Skin of body (tissue), 2 donors: ENCODE measurements around a stretch of chr16.

DNA sequence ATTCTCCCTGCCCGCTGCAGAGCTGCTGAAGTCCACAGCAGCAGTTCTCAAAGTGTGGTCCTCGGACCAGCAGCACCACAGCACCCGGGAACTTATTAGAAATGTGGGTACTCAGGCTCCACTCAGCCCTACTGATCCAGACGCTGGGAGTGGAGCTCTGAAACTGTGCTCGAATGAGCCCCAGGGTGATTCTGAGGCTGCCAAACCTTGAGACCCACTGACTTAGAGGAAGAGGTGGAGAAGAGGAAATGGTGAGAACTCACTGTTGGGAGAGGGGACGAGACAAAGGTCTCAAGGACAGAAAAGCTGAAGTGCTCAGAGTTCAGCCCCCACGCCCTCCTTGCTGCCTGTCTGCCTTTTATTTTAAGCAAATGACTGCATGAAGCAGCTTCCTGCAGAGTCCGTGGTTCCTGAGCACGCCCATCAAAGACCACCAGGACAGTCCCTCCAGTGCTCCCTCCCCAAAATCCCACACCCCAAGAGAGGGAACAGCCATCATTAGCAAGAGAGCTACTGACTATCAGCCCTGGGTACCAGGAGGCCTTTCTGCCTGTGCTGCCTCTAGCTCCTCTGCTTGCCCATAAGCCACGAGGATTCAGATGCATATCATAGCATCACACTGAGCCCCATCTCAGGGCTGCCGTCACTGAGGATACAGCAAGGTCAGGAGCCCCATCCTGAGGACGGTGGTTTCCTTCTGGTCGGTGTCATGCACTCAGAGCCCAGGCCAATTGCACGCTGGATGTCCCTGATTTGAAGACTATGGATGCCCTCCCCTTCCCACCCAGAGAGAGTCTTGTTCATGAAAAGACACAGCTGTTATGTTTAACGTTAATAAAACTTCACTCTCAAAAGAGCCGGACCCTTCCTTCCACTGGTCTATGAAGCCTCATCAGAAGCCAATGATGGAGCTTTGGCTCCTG lies 20.2 kb downstream of the COTL1 start:
- RAMPAGE, long total RNA = no peak

- RAMPAGE, long total RNA = no peak
Measured at GRCh38 chr16:84599145-84600316, 18.3 kb downstream of the COTL1 start.

DNA sequence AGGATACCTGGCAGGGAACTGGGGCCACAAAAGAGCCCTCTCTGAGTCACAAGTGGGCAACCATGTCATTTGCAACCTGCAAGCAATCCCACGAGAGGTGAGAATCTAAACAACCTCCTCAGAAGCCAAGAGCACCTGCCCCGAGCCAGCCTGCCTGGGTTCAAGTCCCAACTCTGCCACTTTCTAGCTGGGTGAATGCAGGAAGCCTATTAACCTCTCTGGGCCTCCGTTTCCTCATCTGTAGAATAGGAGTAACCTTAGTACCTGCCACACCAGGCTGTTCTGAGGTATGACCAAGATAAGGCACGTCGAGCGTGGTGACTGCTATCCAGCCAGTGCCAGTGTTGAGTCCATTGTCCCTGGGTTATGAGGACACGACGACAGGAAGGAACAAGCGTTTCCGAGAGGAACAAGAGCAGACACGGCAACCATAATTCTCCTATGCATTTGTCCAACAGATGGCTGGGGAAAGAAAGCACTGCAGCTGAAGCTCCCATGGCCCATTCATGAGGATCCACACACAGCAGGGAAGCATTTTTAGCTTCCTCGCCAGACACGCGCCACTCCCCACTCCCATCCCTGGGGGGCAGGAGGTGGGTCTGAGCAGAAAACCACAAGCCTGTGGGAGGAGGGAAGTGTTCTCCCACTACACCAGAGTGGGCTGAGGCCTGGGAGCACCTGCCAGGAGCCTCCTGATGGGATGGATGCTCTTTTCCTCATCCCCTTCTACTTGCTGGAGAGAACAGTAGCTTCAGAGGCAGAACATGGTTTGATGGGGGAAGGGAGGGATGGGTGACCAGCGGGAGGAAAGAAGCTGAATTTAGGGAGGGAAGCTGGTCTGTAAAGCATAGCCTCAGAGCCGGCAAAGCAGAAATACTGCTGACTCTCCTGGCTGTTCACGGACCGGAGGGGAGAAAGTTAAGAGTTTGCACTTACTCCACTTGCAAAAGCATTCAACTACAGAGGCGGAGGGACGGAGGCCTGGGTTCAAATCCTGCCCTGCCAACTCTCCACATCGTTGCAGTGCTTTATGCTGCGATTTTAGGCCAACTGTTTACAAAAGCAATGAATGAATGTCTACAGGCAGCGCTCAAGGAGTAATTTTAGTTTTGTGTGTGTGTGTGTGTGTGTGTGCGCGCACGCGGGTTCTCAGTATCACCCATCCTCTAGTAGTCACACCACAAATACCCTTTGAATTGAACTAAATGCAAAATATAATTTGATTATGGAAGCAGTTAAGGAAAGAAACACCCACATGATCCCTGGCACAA lies 2.7 kb downstream of the COTL1 start:
- RAMPAGE, long total RNA = no peak

- RAMPAGE, long total RNA = no peak
Measured at GRCh38 chr16:84754056-84754817, 54.4 kb downstream of the USP10 start.

GRCh38 chr16:84838530-84838729 lies 18.6 kb downstream of the CRISPLD2 start:
- RAMPAGE, long total RNA = no peak

GRCh38 chr16:84843710-84844450 lies 24.1 kb downstream of the CRISPLD2 start:
- RAMPAGE, long total RNA = no peak

GRCh38 chr16:84873730-84874302 lies 54.0 kb downstream of the CRISPLD2 start:
- RAMPAGE, long total RNA = no peak

GRCh38 chr16:84922235-84923335 lies 88.8 kb downstream of the ZDHHC7 start:
- RAMPAGE, long total RNA = no peak

DNA sequence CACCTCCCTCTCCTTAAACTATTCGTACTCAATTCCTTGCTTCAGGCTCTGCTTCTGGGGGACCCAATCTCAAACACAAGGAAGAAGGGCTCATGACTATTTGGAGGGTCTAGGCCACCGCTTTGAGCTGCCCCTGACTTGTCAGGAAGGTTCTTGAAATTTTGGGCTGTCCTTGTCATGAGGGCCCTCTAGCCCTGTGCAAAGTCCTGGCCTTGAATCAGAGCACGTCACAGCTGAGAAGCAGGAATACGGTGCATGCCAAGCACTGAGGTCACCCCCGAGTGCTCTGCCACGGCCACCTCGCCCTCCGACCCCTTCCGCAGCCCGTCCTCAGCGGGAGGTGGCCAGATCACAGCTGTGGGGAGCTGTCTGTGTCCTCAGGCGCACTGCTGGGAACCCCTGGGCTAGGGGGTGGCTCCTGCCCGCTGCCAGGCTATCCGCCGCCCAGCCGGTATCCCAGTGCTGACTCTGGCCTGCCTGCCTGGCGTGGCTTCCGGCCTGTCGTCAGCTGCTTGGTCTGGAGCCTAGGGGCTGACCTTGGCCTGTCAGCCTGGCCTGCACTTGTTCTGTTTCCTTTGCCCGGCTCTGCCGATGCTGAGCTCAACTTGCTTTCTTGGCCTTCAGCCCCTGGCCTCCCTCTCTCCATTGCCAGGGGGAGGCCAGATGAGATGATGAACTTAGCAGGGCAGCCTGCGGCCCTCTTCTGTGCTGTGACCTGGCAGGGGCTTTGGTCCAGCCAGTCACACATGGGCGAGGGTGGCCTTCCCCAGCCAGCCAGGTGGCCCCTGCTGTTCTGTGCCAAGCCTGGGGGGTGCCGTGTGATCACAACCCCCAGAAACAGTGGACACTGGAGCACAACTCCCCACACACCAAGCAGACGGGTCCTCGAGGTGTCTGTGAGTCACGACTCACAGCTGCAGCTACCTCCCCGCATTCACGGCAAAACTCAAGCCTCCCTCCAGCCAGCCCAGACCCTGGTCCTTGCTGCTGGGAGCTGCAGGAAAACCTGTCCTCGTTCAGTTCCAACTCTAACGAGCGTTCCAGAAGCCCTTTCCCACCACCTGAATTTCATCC lies 77.4 kb downstream of the ZDHHC7 start:
- RAMPAGE, long total RNA = no peak

DNA sequence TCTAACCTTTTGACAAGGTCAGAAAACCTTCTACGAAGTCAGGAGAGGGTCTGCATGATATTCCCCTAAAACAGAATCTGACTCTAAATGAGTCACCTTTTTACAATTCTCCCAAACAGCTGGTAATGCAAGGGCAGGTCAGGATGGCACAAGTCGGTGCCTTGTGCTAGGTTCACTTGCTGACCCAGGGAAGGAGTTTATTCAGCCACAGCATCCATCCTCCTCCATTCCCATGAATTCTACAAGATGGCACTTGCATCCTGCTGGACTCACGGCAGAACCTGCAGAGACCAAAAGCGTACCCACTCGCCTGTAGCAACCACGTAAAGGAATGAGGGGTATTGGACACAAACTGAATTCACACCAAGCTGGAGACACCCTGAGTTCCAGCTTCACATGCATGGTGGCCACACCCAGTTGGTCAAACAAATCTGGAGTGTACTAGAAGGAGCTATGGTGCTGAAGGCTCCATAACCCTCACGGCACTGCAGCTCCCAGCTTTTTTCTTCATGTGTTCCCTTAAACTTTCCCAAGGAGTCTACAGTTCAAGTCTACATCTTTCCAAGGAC lies 1.5 kb upstream of the KIAA0513 start:
- RAMPAGE, long total RNA = no peak

- RAMPAGE, long total RNA = no peak
Measured at GRCh38 chr16:85046841-85047766, 19.5 kb downstream of the KIAA0513 start.

GRCh38 chr16:85090496-85091257 lies 21.6 kb downstream of the CIBAR2 start:
- RAMPAGE, long total RNA = no peak

DNA sequence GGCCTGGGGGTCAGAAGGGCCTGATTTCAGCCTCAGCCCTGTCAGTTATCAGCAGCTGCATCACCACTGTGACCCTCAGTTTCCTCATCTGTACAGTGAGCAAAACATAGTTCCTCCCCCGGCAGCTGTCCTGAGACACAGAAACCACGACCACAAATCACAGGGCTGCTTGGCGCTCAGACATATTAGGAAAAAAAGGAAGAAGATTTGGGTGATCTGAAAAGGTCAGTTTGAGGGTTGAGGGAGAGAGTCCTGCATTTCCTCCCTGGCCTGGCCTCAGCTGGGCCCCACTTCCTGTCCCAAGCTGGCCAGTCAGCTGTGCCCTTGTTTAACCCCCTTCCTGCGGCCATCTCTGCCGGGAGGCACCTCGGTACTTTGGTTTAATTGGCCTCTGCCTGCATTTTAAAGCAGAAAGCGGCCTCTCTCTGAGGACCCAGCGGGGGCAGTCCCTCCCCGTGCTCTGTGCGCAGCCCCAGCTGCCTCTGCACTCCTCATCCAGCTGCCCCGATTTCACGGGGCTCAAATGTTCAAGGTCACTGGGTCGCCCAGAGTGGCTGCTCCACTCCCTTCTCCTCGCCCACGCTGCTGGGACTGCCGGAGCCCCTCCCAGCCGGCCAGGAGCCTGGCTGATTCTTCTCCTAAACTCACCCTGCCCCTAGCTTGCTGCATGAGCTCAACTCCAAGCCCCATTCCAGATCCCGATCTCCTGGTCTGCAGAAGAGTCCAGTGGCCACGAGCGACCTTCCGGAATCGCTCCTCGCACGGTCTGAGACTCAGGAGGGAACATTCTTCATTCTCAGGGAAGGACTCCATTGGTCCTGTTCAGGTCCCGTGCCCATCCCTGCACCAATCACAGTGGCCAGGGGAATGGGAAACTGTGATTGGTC lies 24.1 kb upstream of the CIBAR2 start:
- RAMPAGE, long total RNA = no peak

DNA sequence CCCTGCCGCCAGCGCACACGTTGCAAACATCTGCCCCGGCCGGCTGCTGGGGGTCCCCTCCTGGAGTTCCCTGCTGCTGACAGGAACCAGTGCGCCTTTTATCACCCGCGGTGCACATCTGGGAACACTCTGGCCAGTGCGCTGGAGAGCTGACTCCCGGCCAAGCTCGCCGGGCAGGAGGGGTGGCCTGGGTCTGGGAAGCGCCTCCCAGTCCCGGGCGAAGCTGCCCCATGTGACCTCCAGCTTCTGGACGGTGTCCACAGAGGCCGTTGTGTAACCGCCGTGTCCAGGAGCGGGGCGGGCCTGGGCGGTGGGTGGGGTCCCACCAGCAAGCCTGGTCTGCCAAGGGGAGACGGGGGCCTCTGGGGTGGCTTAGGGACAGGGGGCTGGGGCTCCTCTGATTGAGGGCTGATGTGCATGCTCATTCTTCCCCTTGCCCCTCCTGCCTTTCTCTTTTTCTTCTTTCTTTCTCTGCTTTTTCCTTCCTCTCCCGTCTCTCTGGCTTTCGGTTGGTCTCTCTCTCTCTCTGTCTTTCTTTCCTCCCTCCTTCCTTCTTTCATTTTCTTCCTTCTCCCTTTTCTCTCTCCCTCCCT lies 25.2 kb upstream of the CIBAR2 start:
- RAMPAGE, long total RNA = no peak

DNA sequence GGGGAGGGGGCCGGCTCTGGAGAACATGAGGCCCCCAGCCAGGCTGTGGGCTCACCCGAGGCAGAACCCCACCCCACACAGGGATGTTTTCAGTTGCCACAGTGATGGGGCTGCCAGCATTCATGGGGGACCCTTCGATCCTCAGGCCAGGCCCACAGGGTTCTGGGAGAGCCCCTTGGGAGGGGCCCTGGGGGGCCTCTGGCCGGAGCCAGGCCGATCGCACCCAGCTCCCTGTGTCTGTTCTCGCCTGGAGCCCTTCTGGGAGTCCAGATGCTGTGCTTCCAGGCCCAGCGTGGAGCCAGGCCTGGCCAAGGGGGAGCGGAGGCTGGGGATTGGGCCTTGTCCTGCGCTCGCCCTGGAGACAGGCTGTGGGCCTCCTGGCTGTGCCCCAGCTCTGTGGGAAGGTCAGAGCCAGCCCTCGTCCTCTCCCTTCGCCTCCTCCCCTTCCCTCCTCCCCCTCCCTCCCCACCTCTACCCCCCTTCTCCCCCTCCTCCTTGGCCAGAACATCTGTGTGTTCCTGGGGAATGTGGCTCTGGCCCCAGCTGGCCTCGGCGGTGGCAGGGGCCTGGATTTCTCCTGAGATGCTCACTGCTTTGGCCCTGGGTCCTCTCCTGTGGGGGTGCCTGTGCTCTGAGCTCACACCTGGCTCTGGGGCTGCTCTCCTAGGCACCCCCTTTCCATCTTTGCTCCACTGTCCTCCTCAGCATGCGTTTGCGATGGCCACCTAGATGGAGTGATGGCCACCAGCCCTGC lies 90.4 kb upstream of the CIBAR2 start:
- RAMPAGE, long total RNA = no peak

DNA sequence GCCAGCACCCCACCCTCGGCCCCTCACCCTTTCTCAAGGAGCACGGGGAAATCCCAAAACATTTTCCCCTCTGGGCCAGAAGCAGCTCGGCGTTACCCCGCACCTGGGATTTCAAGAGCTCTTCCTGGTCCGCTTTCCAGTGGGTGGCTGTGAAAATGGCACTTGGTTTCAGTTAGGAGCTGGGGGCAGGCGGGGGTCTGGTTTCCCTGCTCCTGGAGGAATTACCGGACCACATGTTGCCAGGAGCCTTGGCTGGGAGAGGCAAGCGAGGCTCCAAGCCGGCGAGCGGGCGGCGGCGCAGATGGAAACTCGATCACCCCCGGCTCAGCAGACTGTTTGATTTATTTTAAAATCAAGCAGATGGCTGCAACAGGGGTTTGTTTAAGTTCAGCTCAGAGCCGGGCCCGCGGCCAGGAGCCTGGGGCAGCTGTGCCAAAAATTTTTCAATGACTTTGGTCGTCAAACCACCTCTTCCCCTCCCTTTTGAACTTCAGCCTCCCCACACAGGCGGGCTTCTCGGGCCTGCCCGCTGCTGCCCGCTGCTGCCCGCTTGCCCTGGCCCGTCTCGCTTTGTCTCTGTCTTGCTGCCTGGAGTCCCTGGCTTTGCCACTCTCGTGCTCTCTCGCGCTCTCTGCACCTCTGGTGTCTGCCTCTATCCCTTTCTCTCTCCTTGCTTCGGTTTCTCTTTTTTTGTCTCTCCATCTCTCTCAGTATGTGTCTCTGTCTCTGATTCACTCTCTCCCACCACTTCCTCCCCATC lies 108.0 kb upstream of the CIBAR2 start:
- RAMPAGE, long total RNA = no peak

DNA sequence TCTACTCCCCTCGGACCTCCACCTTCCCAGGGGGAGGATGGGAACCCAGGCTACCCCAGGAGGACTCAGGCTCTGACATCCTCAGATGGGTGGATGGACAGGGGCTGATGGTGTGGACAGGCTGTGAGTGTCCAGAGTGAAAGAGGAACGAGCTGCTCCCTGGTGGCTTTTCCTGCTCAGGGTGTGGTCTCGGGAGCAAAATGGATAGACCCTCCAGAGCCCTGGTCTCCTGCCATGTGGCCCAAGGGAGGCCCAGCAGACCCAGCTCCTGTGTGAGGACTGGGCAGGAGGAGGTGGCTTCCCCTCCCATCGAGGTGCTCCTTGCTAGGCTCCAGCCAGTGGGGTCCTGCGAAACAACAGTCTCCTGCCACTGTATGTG lies 120.1 kb upstream of the CIBAR2 start:
- RAMPAGE, long total RNA = no peak

DNA sequence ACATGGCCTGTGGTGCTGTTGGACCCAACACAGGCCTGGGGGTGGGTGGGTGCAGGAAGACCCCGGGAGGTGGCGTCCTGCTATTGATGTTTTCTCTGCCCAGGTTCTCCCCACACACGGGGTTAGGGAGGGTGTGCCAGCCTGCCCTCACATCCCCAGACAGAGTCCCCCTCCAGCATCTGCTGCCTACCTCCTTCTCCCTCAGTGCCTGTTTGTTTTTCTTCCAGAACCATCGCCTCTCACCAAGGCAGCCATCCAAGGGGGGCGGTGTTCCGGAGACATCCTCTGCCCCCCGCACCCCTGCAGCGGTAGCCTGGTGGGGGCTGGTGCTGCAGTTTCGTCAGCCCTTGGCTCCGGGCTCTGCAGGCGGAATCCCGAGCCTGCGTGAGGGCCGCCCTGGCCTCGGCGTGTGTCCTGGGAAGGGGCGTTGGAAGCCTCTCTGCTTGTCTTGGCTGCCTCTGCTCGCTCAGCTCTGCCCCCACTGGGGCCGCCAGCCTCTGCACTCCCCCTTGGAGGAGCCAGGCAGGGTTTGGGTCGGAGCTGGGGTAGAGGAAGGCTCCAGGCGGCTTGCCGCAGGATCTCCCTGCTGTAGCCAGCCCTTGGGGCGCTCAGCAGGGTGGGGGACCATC lies 125.9 kb upstream of the CIBAR2 start:
- RAMPAGE, long total RNA = no peak

- RAMPAGE, long total RNA = no peak
Measured at GRCh38 chr16:85285816-85286500, 173.7 kb upstream of the CIBAR2 start.

DNA sequence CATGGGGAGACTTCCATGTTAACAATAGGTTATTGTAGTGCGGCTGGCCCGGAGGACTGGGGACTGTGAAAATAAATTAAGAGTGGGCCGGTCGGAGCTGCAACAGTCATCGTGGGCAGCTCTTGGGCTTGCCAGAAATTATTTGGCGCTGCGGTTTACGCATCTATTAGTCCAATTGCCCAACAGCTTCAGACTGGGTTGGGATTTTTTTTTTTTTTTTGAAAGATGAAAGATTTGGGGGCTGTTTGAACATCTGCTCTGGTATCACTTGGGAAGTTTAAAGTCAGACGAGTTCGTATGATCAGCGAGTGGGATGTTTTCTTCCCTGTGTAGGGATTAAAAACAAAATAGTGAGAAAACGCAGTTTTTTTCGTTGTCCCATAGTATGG lies 174.2 kb upstream of the CIBAR2 start:
- RAMPAGE, long total RNA = no peak